Measurements from ENCODE around the genes SPATA19 and IGSF9B.

DNA sequence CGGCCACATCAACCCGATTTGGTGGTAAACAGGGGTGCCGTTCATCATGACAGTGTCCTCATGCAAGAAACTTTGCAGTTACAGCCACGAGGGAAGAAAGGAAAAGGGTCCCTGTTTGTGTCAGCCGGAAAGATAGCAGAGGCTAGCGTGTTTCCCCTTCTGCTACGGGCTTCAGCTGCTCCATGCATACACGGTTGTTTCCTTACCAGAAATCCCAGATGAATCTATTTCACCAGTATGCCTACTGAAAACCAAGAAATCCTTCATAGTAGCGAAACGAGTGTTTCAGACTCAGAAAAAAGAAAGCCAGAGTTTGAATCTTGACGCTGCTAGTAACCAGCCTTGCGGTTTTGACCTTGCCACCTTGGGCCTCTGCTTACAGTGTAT lies 369.7 kb downstream of the OPCML start:
- RAMPAGE, long total RNA = no peak
- RRBS = no CpG with 5 or more reads among the region's 12 CpGs

DNA sequence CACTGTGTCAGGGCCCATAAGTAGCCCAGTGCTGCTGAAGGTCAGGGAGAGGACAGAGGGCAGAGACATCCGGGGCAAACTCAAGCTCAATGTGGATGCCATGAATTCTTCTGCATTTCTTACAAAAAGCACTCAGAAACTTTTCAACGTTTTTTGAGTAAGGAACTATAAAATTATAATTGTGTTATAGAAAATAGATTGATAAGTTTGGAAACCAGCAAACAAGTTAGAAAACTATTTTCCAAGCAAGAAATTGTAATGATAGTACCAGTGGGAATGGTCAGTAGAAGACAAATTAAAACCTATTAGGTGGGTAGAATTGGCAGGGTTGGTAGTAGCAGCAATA lies 285.8 kb downstream of the OPCML start:
- RAMPAGE, long total RNA = no peak
- RRBS = no CpG with 5 or more reads among the region's 2 CpGs

DNA sequence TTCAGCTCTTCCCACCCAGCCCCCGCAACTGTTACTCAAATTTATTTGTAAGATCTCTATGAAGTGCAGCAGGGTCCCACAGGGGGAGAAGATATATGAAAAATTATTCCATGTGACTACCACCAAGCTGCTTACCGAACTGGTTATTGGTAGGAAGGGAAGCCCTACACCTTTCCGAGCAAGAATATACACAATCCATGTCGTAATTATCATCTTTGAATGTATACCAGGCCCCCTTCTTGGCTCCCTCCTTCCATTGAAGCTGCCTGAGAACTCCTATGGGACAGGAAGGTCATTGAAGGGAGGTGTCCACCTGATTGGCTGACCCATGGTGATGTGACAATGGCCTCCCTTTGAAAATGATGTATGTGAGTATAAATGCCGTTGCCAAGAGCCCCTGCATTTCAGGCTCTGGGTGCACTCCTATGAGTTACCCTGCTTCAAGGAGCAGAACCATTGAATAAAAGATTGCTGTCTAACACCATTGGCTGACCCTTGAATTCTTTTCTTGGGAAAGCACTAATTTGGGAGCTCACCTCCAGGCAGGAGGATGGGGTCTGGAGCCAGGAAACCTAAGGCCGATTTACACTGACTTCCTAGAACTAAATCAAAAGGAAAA lies at the start of gene SPATA19:
SPATA19 (minus strand) TSS at position 280 of the 619 bp plus-strand sequence.
- RAMPAGE, long total RNA = no peak
- RRBS = no CpG with 5 or more reads among the region's 6 CpGs

GRCh38 chr11:133956613-133957839 lies at the start of gene IGSF9B:
IGSF9B (minus strand) TSS chr11:133956968.
- RAMPAGE, long total RNA = no peak
- RRBS = 2% methylated on average over 60 of the region's 113 CpGs

DNA sequence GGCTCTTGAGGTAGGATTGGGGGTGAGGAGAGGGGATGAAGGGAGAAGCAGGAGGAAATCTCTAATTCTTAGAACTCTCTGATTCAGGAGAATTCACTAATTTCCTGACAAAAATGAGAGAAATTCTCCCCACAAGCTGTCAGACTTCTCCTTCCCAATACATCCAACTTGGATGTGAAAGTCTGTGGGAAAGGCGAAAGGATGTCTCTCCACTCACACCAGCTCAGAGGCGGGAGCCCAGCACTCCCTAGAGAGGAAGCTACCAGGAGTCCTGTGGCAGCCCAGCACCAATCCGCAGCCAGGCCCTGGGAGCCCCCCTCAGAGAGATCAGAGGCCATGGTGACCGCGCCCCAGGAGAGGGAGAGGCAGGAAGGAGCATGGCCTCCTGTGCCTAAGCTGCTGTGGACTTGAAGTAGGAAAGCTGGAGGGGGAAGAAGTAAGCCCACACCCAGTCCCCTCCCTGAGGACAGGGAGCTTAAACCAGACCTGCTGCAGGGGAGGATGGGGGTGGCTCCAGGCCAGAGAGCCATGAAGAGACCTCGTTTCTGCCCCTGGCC lies 24.3 kb upstream of the IGSF9B start:
- RAMPAGE, long total RNA = no peak
- RRBS = no CpG with 5 or more reads among the region's 6 CpGs

GRCh38 chr11:134034512-134035413 lies 34.1 kb upstream of the JAM3 start:
- RAMPAGE, long total RNA = no peak
- RRBS = no CpG with 5 or more reads among the region's 15 CpGs

DNA sequence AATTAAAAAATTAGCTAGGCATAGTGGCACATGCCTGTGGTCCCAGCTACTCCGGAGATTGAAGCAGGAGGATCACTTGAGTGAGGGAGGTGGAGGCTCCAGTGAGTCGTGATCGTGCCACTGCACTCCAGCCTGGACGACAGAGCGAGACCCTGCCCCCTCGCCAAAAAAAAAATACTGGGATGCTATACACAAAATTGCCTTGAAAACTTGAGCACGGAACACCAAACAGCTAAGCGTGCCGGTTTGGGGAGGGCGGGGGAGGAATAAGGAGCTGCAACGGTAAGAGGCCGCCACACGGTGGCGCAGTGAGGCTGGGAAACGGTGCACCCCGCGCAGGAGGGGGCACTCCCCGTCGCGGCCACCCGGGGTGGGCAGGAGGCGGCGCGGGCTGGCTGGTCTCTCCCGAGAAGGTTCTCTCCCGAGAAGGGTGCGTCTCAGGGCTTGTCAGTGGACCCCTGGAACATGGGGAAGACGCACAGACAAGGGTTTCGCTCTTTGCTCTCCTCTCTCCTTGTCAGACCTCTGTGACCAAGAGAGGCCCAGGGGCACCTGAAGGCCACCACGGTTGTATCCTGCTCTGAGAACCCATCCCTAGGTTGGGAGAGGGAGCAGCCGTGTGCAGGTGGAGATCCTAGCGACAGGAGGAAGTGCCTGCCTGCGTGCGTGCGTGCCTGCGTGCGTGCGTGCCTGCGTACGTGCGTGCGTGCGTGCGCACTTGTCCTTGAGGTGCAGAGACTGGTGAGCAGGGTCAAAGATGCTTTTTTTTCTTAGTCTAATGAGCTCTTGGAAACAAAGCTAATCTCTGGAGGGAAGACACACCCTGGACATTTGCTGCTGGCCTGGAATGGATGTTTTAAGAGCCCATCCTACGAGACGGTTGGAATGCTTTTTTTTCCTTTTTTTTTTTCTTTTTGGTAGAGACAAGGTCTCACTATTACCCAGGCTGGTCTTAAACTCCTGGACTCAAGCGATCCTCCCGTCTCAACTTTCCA lies 18.2 kb upstream of the JAM3 start:
- RAMPAGE, long total RNA = no peak
- RRBS = no CpG with 5 or more reads among the region's 48 CpGs

GRCh38 chr11:134155860-134156419 lies 67.8 kb downstream of the NCAPD3 start:
- RAMPAGE, long total RNA = no peak
- RRBS = no CpG with 5 or more reads among the region's 12 CpGs

GRCh38 chr11:134228692-134229168 lies 4.3 kb downstream of the VPS26B start:
- RAMPAGE, long total RNA = no peak
- RRBS = no CpG with 5 or more reads among the region's 7 CpGs

GRCh38 chr11:134398028-134398300 lies 14.1 kb downstream of the B3GAT1 start:
- RAMPAGE, long total RNA = no peak
- RRBS = no CpG with 5 or more reads among the region's 9 CpGs

GRCh38 chr11:134466593-134467716 lies 54.9 kb upstream of the B3GAT1 start:
- RAMPAGE, long total RNA = no peak
- RRBS = 12% methylated on average over 1 of the region's 26 CpGs

DNA sequence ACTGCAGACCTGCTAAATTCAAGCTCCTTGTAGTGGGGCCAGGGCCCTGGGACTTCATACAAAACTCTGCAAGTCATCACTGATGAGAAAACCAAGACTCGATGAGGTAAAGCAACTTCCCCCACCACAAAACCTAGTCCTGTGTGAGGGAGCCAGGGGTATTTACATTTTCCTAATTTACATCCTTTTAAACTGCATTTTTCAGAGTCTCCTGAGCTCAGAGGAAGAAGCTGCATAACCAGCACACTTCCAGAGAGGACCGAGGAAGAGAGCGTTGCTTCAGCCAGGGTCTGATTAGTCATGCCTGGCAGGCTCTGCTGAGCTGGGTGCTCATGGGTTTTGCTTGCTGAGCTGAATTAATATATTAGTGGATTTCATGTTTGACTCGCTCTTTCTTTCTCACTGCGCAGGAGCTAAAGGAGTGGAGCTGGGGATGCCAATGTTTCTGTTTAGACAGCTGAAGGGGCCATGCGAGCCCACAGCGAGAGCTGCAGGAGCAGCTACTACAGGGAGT lies 539.2 kb upstream of the B3GAT1 start:
- RAMPAGE, long total RNA = no peak
- RRBS = no CpG with 5 or more reads among the region's 7 CpGs